Type B pancreatic cell (in vitro differentiated cells): ENCODE measurements around a stretch of chr17.

- PRO-cap = no peak
These were observed 32.1 kb downstream of the AKAP1 start for GRCh38 chr17:57117105-57117515.

DNA sequence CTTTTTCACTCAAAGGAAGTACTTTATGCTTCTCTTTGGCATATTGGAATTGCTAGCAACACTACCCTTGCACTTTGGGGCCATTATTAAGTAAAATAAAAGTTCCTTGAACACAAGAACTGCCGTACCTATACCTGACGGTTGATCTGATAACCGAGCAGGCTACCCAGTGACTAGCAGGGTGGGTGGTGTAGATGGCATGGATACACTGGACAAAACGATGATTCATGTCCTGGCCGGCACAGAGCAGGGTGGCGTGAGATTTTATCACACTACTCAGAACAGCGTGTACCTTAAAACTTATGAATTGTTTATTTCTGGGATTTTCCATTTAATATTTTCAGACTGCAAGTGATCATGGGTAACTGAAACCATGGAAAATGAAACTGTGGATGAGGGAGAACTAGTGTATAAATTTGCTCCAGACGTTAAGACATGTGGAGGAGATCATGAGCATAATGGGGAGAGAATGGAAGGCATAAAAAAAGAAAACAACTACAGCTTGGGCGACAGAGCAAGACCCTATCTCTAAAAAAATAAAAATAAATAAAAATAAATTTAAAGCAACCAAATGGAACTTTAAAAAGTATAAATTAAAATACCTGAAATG, 41.0 kb upstream of the MSI2 start:
- PRO-cap = no peak

GRCh38 chr17:57259833-57260154, 3.5 kb downstream of the MSI2 start:
- PRO-cap = no peak

DNA sequence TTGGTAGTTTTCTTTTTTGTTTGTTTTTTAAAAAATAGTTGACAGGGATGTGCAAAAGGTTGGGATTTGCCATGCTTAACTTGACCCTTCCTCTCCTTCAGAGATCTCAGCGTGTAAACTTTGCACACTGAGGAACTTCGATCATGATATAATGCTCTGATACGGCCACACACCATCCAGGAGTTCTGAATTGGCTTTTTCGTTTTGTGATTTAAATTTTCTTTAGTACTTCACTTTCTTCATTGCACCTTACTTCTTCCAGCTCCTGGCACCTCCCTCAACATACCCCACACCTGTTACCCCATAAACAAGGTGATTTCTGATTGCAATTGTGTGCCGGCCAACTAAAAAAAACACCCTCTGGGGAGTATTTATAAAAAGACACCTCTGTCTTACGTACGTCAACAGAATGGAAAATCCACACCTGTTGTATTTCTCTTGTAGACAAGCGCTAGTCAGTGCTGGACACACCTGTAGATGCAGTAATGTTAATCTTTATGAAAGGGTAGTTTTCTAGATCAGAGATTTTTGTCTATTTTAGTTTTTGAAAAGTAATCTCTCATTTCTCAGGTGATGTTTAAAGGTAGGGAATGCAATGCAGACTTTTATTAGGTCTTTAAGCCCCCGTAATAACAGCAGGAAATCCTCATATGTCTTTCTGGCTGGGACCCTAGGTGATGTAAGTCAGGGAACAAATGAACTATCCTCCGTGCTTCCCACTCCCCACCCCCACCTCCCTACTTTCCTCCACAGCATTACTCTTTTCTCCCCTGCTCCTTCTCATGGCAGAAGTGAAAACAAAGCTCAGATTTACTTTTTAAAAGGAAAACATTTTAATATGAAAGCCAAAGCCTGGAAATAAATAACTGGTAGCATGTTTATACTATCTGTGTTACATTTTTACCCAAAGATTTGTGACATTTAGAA, 4.1 kb downstream of the MSI2 start:
- PRO-cap = no peak

- PRO-cap = no peak
These were observed 14.7 kb downstream of the MSI2 start for GRCh38 chr17:57270830-57271678.

DNA sequence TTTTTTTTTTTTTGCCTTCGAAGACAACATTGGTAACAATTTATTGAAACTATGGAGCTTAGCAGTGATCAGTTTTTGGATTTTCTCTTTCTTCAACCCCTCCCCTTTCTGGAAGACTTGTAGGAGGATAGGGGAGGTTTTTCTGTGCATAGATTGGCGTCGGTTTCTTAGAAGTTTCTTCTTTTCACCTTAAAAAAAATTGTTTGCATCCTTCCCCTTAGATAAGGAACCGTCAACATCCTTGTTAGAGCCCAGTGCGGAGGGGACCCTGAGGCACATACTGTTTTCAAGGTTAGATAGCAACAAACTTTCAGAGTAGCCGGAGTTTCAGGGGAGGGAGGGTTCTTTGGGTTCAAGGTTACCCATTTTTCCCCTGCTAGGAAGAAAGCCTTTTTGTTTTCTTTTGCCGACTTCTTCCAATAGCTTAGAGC, 28.6 kb downstream of the MSI2 start:
- PRO-cap = no peak

DNA sequence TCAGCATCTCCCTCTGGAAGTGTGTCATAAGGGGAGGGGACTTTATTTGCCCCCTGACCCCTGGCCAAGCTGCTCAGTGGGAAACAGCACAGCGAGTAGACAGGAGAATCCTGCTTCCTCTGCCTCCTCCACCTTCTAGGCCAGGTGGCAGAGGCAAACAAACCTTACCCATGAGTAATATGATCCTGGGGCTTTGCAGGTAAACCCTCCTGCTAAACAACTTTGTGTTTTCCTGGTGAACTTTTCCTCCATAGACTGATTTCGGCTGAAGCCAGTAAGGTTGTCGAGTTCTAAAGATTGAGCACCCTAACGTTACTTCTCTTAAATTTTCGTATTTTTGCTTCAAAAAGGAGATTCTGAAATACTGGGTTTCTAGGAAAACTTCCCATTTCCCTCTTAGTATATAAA, 151.5 kb downstream of the MSI2 start:
- PRO-cap = no peak

- PRO-cap = no peak
These were observed 222.0 kb downstream of the MSI2 start for GRCh38 chr17:57478190-57478939.

DNA sequence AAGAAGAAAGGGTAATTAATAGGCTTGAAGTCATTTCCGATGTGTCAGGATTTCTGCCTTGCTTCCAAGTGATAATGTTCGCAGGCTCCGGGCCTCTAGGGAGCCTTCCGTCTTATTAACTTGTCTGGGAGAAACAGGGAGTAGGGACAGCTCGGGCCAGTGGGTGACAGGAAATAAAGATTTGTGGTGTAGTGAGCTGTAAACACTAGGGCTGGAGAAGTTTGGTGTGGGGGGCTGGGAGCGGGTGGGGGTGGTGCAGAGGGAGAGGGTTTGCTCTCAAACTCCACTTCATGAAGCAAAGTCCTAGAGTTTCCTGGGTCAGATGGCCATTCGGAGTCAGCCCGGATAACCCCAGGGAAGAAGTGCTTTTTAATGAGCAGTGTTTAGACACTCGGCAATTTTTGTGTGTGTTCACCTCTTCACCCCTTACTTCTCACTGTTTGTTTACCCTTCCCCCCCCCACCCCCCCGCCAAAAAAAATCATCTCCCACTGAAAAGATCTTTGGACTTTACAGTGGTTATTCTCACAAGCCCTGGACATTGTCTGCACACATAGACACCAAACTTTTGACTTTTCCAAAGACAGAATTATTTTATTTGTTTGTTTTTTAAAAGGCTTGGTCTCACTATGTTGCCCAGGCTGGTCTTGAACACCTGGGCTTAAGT, 196.5 kb downstream of the CCDC182 start:
- PRO-cap = no peak

- PRO-cap = no peak
These were observed 193.8 kb downstream of the CCDC182 start for GRCh38 chr17:57551076-57551895.

- PRO-cap = no peak
These were observed 191.6 kb downstream of the CCDC182 start for GRCh38 chr17:57553414-57553887.

- PRO-cap = no peak
These were observed 63.1 kb downstream of the CCDC182 start for GRCh38 chr17:57681890-57682559.

GRCh38 chr17:57860587-57861795, 11.1 kb upstream of the MRPS23 start:
- PRO-cap = no peak

DNA sequence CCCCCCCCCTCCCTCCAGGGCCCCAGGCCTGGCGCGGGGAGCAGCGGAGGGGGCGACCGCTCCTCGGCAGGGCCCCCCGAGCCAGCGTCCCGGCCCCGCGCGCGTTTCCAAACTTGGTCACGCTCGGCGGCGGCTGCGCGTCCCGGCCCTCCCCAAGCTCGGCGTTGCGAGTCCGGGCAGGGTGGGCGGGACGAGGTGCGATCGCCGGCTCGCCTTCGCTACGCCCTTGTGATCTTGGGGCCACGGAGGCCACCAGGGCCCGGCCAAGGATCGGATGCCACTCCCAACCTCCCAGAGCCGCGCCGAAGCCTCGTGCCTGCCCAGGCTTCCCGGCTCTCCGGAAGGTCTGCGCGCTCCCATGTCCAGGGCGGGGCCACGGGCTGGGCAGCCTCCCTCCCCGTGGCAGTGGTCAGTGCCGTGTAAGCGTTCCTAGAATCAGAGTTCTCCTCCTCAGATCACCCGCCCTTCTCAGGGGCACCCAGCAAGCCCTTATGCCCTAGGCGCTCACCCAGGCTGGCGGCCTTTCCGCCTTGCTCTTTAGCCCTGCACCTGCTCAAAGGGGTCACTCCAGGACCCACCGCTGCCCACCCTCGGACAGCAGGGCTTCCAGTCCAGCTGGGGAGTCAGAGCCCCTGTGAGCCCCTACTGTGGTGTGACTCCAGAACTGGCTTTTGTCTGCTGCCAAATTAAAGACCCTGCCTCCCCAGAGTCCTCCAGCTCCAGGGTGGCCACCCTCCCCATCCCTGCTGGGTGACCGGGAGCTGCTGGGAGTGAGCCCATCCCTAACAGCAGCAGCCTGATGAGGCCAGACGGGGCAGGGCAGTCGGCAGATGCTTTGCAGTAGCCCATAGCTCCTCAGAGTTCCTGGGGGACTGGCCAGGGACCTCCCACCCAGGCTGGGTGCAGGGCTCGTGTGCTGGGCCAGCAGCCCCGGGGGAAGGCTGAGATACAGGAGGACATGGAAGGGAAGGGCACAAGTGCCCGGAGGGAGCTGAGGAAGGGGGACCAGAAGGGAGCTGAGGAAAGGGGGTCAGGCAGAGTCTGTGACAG, 12.3 kb upstream of the MRPS23 start:
- PRO-cap = no peak

DNA sequence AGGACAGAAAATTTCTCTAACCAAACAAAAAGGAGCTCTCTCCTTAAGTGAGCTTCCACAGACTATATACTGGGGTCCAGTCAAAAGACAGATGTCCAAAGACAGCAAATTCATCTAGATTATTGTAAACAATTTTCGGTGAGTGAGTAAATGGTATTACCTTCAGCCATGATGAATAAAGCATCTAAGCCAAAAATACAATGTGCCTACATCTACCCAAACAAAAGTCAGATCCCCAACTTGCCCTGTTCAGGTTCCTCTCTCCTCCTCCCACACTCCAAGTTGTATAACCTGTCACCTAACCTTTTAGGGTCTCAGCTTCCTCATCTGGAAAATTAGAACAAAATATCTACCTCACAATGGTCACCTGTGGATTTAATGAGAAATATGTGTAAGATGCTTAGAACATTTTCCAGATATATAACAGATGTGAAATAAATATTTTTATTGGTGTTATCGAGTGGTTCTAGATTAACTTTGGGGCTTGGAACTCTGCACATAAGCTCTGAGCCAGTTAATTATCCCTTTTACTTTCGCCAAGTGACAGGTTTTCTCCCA, 2.6 kb upstream of the VEZF1 start:
- PRO-cap = unidirectional peak, minus-strand start at position 281 of the sequence

DNA sequence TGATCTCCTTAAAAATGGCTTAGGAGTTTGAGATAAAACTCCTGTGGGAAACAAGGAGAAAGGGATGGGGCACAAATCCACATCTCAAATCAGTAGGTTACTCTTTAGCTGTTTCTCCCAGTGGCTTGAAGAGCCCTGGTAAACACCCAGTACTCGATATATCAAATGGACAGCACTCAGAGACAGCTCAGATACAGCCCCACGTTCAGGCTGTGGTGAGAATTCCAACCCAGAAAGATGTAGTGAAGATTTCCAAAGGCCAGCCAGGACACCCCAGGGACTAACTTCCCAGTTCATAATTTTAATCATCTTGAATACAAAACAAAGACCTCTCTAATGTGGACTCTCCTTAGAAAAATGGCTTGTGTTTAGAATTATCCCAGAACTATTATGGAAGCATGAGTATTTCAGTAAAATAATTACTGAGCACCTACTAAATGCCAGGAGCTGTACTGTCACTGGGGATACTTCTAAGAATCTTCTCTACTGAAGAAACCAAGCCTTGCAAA, 6.4 kb upstream of the VEZF1 start:
- PRO-cap = unidirectional peak, minus-strand start at position 91 of the sequence; unidirectional peak, minus-strand start at position 237 of the sequence

DNA sequence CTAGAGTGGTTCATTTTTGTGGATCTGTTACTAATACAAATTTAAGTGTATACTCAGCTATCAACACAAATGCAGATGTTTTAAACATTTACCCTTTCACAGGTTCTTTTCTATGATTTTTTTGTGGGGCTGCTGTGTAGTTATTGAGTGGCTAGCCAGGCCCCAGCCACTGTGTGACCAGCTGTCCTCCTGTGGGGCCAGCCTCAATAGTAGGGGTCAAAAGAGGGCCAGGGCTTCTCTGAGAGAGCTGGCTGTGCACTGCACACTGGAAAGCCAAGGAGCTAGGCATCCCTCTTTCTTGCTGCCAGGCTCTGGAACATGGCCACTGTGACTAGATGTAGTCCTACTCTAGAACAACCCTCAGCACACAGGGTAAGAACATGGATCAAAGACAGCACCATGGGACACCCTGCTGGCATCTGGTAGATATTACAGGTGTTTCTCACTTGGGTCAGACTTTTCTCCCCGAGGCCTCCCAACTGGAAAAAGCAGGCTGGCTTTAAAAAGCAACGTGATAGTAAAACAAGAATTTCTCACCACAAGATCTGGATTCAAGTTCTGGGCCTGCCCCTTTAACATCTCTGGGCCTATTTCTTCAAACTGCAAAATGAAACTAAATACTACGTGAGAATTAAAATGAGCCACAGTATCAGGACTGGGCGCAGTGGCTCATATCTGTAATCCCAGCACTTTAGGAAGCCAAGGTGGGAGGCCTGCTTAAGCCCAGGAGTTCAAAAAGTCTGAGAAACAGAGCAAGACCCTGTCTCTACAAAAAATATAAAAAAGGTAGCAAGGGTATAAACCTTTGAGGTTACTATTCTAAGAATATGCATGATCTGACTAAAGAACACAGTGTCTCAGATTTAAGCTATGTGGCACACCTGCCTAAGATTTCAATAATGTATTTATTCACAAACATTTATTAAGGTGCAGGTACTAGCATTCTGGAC, 7.4 kb upstream of the VEZF1 start:
- PRO-cap = no peak

- PRO-cap = no peak
These were observed 16.4 kb downstream of the TSPOAP1 start for GRCh38 chr17:58312219-58312600.

DNA sequence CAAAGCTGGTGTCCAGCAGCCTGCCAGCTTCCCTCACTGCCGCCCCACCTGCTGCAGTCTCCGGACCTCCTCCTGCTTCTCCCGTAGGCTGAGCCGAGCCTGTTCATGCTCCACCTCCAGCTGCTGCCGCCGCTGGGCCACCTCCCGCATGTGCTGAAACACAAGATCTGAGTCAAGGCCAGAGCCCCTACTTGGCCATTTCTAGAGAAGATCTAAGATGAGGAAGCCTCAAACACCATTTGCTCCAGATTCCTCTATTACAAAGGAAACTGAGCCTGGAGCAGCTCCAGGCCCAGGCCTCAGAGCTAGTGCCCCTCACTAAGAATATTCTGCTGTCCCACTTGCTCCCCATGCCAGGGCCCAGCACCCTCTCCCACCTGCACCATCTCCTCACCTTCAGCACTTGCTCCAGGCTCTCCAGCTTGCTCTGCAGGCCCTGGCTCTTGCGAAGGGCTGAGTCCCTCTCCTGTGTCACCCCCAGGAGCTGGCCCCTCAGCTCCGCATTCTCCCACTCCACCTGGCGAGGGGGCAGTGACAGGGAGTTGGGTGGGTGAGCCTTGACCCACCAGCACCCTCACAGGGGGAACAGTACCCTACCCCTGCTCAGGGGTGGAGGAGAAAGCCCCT, 6.2 kb downstream of the TSPOAP1 start:
- PRO-cap = no peak

GRCh38 chr17:58329335-58329645, 695 bp upstream of the TSPOAP1 start:
- PRO-cap = no peak